ENCODE measurements around a stretch of chr6.

GRCh38 chr6:162234643-162234901 is 493.0 kb downstream of the PRKN start:
- PRO-cap = no peak

- PRO-cap = no peak
These were observed 326.8 kb downstream of the PACRG start for GRCh38 chr6:163054538-163054973.

DNA sequence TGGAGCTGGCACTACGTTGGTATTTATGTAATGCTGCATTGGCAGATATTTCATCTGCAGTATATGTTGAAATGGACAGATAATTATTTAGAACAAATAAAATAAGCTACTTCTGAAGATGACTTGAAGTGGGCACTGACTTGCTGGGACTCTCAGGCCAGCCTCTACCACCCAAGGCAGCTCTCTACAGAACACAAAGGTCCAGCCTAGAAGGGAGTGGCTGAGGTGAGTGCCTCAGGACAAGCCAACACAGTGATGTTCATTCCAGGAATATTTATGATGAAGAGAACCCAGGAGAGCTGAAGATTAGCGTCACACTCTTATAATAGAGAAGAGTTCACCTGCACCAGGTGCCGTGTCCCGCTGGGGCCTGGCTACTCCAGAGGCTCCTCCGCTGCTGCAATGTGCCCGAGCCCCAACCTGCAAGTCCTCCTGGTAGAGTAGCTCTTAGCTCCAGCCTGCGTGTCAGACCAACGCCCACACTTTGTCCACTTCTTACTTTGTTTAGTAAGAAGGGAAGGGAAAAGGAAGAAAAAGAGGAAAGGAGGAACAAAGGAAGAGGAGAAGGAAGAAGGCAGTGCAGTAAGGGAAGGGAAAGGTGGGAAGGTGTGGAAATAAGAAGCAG is 182.5 kb upstream of the QKI start:
- PRO-cap = no peak

DNA sequence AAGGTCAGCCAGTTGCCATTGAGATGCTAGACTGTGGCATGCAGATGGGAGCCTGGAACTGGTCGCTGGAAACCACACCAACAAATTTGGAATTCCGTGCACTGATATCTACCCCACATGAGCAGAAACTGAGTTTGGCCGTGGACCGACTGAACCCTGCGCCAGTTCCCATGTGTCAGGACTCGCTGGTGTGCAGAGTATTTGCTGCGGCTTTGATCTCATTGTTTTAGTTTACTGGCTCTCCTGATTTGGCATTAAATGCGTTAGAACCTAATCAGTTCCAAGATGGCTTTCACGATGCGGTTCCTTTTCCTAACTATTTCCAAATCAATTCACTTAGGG is 125.5 kb upstream of the QKI start:
- PRO-cap = no peak

DNA sequence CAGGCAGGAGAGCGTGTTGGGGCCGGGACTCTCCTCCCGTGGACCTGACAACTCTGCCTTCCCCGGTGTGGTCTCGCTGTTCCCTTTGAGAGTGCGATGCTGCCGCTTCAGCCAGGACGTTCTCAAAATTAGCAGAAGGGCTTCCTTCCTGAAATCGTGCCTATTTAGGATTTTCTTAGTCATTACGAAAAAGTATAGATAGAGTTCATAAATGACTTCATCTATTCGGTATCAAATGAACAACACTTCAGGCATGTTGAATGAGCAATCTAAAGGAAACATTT is 104.8 kb upstream of the QKI start:
- PRO-cap = no peak

GRCh38 chr6:163352013-163352673 is 62.4 kb upstream of the QKI start:
- PRO-cap = no peak

DNA sequence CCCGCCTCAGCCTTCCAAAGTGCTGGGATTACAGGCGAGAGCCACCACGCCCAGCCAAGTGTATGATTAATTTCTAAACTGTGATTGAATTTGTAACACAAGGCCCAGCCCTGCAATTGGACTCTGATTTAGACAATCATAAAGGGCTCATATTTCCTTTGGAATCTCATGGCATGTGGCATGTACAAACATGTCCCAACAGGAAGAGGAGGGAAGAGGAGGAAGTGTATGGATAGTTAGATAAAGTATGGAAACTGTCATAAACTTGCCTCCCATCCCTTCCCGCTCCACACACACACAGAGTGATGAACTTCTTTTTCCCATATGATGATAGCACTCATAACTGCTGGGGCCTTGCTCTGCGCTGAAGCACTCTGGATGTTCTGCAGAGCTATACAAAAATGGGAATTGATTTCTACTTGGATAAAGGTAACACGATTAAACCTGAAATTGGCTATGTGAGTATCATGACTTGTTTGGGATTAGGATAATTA is 27.1 kb upstream of the QKI start:
- PRO-cap = no peak

DNA sequence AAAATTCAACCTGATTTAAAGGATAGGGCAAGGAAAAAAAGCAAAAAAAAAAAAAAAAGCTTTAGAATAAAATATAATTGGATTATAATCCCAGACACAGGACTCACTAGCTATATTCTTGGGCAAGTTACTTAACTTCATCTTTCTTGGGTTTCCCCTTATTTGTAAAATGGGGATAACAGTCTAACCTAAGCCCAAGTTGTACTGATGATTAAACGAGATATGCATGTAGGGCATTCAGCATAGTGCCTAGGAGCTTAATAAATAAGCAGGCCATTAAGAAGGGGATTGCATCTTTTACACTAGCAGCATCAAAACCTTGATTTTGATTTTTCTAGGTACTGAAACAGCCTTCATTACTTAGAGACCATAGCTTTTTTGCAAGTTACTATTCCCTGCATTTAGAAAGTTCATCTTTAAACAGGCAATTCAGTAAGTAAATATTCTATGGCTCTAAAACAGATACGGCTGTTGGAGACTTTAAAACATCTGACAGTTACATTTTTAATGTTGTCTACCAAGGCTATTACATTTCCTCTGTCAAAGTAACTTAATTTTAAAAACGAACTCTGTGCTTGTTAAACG is 2.1 kb upstream of the QKI start:
- PRO-cap = no peak

- PRO-cap = unidirectional peak, minus-strand start at chr6:163416872
These were observed 2.0 kb downstream of the QKI start for GRCh38 chr6:163416291-163417123.

DNA sequence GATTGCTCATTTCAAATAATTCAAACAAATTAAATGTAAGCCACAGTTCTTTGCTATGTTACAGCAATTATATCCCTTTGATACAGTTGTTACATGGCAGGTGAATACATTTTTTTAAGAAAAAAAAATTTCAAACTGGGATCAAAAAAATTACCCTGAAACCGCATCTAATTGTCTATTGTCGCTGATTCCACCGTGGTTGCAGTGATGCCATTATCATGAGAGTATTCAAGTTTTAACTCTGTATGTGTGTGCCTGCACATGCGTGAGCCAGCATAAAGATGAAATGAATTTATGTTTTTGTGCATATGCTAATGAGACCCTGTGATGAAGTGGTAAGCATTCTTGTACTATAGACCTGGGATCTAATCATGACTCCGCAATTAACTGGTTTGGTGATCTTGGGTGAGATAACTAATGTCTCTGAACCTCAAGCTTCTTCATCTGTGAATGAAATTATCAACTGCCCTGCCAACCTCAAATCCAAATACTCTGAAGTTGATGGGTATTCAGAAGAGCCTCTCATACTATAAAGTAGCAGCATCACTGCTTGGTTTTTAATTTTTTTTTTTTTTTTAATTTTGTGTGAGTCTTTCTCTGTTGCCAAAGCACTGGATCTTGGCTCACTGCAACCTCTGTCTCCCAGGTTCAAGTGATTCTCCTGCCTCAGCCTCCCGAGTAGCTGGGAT is 9.7 kb downstream of the QKI start:
- PRO-cap = no peak

DNA sequence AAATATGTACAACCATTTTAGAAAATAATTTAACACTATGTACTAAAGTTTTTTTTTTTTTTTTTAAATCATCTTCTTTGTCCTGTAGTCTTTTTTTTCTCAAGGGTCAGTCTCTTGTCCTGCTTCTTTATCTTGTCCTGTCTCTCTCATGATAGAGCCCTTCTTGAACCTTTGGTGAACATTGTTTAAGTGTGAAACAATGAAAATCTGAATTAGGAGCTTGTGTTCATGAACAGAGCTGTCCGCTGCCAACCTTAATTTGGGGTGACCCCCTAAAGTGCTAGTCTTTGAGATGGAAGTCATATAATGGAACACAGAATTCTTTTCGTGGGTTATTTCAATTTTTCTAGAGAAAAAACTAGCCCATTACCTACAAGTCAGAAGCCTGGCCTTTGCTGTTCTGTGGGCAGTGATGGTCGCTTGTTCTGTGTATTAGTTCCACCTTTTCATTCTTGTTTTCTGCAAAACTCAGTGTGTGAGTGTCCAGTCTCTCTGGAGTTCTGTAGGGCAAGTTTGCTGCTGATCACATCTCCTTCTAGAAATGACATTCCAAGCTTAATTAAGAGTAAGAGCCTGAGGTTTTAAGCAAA is 61.8 kb downstream of the QKI start:
- PRO-cap = no peak

DNA sequence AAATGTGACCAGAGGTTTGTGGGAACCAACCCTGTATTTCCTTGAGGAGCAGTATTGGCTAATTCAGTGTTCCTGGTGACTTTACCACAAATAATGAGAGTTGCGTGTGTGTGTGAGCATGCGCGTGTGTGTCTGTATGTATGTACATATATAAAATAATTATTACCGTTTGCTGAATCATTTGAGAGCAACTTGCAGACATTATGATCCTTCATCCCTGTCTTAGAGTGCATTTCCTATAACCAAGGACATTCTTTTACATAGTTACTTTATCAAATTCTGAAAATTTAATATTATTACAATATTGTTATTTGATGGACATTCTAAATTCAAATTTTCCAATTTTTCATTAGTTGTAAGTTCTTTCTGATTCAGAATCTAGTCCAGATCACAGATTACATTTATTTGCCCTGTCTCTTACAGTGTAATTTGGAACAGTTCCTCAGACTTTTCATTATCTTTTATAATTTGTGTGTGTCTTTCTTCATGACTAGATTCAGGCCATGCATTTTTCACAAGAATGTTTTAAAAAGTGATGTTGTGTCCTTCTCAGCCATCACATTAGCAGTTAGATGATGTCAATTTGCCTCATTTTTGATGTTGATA is 80.9 kb downstream of the QKI start:
- PRO-cap = no peak

- PRO-cap = no peak
These were observed 297.1 kb downstream of the QKI start for GRCh38 chr6:163711503-163712069.

- PRO-cap = no peak
These were observed 362.5 kb downstream of the QKI start for GRCh38 chr6:163777016-163777465.

- PRO-cap = no peak
These were observed 530.5 kb downstream of the QKI start for GRCh38 chr6:163944947-163945524.

- PRO-cap = no peak
These were observed 532.0 kb downstream of the QKI start for GRCh38 chr6:163946457-163946999.

- PRO-cap = no peak
These were observed 690.9 kb downstream of the QKI start for GRCh38 chr6:164105485-164105678.

DNA sequence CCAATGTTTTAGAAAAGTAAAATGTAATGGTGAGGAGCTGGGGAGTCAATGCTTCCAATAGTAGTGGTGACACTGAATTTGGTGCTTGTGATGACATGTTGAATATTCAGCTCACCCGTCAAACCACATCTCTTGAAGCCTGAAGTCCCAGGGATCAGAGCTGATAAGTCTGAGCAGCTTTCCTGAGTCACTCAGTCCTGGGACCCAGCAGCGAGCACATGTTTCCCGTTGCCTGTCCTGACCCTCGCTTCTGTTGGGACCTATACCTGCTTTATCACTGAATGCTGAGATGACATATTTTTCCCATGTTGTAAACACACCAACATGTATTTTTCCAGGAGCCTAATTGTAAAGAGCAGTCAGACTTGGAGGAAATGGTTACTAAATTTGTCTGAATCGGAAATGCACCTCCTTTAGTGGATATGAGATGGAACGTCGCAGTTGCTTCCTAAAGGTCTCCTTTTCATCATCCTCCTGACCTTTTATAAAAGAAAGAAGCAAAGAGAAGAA is 693.6 kb downstream of the QKI start:
- PRO-cap = no peak

GRCh38 chr6:164322504-164323057 is 908.1 kb downstream of the QKI start:
- PRO-cap = no peak

- PRO-cap = no peak
These were observed 801.4 kb downstream of the C6orf118 start for GRCh38 chr6:164507924-164508388.